Stomach (tissue), 7 donors: ENCODE measurements around a stretch of chr5.

DNA sequence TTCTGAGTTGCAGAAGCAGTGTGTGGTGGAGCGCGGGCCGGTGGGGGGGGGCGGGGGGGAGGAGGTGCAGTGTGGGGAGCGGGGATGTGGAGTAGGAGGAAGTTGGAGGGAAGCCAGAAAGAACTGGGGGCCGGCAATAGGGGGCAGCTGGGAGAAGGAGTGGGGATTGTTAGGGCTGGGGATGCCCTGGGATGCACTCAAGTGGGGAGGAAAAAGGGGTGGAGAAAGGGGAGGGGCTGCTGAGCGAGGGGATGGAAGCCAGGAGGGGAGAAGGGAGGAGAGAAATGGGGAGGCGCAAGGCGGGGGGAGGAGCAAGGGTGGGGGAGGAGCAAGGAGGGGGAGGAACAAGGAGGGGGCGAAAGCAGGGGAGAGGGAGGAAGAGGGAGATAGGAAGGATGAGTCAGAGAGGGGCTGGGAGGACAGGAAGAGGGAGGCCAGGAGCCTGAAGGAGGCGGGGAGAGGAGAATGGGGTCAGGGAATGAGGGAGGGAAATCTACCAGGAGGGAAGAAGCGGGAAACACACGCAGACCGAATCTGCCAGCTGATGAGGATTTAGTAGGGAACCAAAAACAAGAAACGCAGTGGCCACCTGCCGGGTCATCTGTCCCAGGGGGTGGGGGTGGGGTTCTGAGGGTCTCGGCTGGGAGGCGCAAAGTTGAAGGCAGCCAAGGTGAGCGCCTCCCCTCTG, 1.6 kb downstream of the IRX4 start:
- PRO-cap: no peak
- RAMPAGE, long total RNA, 5 experiments: no peak in any of the 5 experiments
- RRBS: 10% methylated on average over 6 of the region's 19 CpGs

DNA sequence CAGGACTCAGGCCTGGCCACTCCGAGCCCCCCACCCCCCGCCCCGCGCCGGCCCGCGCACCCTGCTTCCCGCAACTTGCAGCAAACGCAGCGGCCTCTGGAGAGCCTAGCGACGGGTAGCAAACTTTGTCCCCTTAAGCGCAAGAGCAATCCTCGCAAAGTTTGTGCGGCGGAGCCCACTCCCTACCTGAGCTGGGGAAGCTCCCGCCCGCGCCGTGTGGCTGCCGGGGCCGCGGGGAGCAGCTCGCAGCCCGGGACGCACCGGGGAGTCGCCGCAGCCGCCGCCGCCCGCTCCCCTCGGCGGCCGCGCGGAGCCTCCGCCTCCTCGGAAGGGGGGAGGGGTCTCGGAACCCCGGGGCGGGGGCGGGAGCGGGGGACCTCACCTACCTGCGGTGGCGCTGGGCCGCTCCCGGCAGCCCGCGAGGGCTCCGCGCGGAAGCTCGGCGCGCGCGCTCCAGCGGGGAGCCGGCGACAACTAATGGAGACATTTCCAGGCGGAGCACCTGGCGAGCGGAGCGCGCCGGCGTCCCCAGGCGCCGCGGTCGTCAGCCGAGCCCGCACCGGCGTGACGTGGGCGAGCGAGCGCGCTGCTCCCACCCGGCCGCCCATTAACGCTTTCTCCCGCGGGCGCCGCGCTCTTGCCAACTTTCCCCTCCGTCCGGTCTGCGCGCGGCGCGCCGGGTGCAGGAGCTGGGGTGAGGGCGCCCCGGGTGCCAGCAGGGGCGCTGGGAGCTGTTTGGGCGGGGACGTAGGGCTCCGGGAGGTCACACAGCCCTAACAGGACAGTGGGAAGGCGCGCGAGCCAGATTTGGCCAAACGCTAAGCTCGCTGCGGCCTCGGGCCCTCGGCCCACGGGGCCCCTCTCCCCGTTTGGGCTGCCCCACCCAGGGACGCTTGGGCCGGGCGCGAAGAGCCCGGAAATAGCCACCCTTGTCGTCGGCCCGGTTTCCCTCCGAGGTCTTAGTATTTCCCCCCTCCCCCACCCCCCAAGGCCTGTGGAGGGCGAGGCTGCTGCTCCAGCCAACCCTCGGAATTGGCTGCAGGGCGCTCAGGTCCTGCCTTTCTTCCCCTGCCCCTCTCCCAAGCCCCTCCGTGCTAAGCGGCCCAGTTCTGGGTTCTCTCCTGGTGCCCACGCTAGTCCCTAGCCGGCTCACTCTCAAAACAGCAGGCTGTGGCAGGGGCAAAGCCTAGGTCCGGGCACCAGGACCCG, 4.4 kb upstream of the IRX4 start:
- PRO-cap: no peak
- RAMPAGE, long total RNA, 5 experiments: no peak in any of the 5 experiments
- RRBS: 13% methylated on average over 72 of the region's 132 CpGs

GRCh38 chr5:1952181-1953061, 69.7 kb upstream of the IRX4 start:
- PRO-cap: no peak
- RAMPAGE, long total RNA, 5 experiments: no peak in any of the 5 experiments
- RRBS: no CpG with 5 or more reads among the region's 27 CpGs

DNA sequence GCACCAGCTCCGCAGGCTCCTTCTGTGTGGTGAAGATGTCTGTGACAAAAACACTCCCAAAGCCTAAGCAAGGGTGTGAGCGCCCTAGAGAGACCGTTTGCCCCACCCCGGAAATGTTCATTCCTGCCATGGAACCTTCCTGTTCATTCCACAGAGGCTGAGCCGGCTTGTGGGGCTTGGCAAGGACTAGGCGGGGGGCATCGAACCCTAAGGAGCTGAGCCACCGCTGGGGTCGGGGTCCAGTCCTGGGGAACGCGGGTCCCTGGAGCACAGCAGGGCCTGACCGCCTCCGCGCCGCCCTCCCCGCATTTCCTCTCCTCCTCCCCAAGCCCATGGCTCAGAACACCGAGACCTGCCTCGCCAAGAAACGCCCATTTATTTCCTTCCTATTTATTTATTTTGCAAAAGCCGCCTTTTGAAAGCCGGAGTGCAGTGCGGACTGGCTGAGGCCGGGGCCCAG, 228.8 kb upstream of the IRX4 start:
- PRO-cap: no peak
- RAMPAGE, long total RNA, 5 experiments: no peak in any of the 5 experiments
- RRBS: 40% methylated on average over 3 of the region's 23 CpGs

DNA sequence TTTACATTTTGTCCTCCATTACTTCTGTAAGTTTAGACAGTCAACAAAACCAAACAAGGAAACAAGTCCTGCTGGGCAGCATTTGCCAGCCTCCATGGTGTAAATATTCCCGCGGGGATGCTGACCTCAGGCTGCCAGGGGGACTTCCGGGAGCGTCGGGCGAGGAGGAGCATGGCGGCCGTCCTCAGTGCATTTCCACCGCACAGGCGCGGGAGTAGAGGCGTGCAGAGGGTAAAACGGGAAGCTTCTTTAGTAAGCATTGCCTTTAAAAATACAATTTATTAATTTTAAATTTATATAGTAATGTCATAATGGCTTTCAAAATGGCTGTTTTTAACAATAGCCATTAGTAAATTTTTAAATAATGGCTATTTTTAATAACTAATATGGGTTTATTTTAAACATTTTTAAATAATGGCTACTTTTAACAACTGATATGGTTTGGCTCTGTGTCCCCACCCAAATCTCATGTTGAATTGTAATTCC, 385.3 kb upstream of the IRX4 start:
- PRO-cap: no peak
- RAMPAGE, long total RNA, 5 experiments: no peak in any of the 5 experiments
- RRBS: no CpG with 5 or more reads among the region's 13 CpGs

DNA sequence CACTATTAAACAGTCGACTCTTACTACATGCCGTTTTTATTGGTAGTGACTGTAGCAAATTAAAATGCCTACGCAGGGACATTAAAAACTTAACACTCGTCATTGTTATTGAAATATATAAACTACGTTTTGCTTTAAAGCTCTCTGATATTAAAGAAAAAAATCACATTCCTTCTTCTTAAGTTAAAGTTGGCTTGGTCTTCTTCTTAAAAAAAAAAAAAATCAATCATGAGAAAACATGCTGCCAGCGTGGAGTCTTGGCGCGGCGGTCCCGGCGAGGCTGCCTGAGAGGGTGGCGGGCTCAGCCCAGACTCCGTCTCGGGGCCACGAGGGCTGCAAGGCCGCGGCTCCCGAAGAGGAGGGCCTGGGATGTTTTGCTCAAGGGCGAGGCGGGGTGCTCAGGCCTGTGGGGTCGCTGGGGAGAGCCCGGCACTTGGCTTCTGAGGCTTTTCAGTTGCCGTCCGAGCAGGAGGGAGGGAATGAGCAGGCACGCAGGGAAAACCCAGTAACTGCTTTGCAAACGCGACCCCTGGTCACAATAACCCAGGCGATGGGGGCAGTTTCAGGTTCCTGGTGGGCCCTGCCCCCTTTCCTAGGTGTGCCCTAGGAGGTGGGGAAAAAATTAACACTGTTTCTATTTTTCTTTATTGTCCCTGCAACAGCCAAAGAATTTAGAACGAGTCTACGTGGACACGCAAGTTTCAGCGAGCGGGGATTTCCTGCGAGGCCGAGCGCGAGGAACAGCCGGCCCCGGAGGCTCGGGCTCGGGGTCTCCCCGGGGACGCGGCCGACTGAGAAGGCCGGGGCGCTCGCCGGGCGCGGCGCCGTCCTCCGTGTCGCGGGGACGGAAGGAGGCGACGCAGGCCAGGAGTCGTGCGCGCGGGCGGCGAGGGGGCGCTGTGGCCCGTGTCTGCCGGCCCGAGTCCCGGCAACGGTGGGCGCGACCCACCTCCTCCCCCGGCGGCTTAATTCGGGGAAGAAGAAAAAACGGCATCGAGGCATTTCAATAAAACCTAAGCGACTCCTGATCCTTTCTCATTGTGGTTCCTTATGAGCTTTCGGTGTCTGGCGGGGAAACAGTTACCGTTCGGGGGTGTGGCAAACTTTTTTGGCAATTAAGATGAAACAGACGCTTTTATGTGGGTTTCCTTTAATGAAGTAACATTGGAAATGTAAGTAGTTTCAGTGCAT, 3.3 kb upstream of the IRX2 start:
- PRO-cap: unidirectional peak, minus-strand start at position 838 of the sequence
- RAMPAGE, long total RNA, 5 experiments: no peak in any of the 5 experiments
- RRBS: 11% methylated on average over 17 of the region's 84 CpGs

DNA sequence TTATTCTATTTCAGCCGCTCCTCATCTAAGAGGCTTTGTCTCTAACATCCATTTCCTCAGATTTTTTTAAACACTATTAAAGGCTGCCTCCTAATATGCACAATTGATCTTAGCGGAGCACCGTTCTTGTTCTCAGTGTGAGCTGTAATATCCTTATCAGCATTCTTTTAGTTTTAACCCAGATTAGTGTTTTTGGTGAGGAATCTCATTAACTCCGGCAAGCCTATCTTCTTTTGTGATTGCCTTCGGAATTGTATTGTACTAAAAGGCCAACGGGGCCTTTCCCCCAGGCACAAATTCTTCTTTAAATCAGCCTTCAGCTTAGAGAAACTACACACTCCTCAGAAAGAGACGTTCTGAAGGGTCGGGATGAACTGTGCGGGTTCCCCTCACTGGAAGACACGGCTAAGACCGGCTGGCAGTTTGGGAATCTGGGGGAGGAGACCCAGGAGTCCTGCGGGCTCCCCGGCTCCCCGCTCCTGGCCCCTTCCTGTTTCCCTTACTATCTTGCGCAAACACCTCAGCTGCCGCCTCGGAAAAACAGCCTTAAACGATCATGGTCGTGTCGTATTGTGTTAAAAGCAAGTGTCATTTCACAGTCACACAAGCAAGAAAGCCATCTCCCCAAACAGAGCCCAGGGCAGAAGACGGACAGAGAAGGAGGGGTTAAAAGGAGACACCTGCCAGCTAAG, 353.0 kb upstream of the IRX2 start:
- PRO-cap: no peak
- RAMPAGE, long total RNA, 5 experiments: no peak in any of the 5 experiments
- RRBS: 19% methylated on average over 3 of the region's 21 CpGs

GRCh38 chr5:3303614-3304056, 292.0 kb upstream of the IRX1 start:
- PRO-cap: no peak
- RAMPAGE, long total RNA, 5 experiments: no peak in any of the 5 experiments
- RRBS: no CpG with 5 or more reads among the region's 10 CpGs

DNA sequence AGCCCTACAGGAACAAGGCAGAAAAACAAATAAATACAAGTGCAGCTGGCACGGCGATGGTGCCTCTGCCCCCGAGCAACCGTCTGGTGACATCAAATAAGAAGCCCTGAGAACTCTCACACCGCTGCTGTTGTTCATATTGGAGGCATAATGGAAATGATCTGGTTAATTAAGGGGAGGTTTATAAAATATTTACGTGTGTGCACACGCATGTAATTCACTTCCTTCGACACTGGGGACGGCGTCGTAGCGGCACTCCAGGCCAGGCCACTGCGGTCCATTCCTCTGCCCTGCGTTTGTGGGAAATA, 4.9 kb upstream of the IRX1 start:
- PRO-cap: no peak
- RAMPAGE, long total RNA, 5 experiments: no peak in any of the 5 experiments
- RRBS: no CpG with 5 or more reads among the region's 14 CpGs

DNA sequence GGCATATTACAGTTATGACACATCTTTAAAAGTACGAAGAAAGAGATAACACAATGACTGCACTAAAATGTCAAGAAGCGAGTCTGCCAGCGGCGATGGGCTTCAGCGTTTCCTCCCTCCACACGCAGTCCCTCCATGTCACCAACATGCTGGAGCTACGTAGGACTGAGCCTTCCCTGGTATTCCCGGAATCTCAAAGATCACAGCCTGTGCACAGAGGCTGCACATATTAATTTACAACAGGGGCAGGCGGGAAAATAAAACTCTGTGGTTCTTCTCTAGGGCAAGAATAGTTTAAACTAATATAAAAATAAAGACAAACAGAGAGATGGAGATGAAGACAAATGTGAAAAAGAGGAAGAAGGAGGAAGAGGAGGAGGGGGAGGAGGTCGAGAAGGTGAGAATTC, 257.8 kb downstream of the IRX1 start:
- PRO-cap: no peak
- RAMPAGE, long total RNA, 5 experiments: no peak in any of the 5 experiments
- RRBS: no CpG with 5 or more reads among the region's 10 CpGs

DNA sequence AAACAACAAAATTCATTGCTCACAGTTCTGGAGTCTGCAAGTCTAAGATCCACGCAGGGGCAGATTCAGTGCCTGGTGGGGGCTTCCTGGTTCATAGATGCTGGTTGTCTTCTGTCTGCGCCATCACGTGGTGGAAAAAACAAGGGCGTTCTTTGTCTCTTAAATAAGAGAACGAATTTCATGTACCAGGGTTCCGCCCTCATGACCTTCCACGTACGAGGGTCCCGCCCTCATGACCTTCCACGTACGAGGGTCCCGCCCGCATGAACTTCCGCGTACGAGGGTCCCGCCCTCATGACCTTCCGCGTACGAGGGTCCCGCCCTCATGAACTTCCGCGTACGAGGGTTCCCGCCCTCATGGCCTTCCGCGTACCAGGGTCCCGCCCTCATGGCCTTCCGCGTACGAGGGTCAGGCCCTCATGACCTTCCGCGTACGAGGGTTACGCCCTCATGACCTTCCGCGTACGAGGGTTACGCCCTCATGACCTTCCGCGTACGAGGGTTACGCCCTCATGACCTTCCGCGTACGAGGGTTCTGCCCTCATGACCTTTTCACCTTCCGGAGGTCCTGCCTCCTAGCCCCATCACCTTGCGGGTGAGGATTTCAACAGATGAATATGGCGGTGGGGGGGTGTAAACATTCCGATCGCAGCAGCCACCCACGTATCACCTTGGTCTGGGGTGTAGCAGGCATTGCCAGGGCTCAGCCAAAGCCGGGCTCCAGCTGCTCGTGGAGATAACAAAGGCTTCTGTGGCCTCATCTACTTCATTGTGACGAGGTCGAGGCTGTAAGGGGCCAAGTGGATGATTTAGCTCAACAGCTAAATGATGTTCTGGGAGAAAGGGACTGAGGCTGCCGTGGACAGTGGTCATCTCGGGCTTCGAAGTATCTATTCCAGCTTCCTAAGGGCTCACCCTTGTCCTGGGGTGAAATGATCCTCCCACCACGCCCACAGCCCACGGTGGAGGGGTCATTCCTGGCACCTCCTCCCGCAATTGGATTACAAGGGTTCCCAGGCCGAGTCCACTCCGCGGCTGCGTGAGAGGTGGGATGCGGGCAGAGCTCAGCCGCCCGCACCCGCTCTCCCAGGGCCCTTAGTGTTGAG, 273.8 kb upstream of the ADAMTS16 start:
- PRO-cap: no peak
- RAMPAGE, long total RNA, 5 experiments: no peak in any of the 5 experiments
- RRBS: no CpG with 5 or more reads among the region's 70 CpGs

DNA sequence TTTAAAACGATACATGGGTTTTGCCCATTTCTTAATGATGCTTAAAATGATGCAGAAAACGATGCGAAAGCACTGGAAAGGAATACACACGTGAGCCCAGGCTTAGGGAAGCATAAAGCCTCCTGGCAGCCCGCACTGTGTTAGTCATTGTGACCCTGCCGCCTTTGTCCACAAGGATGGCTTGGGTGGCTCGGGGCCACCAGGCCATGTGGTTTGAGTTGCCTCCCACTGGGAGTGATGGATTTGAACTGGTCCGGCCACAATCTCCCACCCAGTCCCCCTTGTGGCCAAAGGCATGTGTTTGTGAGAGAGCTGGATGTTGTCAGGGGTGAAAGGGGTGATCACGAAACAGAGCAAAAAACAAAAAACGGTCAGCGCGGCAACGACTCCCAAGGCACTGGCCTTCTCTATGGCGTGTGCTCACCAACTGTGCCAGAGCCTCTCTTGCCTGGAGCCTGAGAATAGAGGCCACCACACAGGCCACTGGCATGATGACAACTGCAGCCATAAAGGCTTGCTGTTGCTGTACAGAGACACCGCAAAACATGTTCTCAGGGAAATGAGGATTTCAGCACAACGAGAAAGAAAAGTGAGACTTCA, 234.1 kb upstream of the ADAMTS16 start:
- PRO-cap: no peak
- RAMPAGE, long total RNA, 5 experiments: no peak in any of the 5 experiments
- RRBS: no CpG with 5 or more reads among the region's 16 CpGs

DNA sequence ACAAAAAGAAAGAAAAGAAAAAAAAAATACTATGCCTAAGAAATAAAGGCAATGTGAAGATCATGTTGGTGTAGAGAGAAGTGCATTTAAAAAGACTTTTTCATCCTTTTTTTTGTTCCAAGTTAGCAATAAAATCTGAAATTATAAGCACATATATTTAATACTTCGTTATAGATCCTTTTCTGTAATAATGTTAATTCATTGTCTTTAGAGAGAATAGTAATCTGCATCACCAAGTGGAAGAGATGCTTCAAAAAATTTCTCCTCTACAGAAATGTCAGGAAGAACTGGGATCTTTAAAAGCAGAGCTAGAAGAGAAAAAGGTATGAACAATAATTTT, 18.4 kb downstream of the ICE1 start:
- PRO-cap: no peak
- RAMPAGE, long total RNA, 5 experiments: start-site peak on the plus strand in 1 of 5 experiments, centred at position 247 of the sequence, 14 reads per replicate
- RRBS: no CpG with 5 or more reads among the region's 1 CpG

DNA sequence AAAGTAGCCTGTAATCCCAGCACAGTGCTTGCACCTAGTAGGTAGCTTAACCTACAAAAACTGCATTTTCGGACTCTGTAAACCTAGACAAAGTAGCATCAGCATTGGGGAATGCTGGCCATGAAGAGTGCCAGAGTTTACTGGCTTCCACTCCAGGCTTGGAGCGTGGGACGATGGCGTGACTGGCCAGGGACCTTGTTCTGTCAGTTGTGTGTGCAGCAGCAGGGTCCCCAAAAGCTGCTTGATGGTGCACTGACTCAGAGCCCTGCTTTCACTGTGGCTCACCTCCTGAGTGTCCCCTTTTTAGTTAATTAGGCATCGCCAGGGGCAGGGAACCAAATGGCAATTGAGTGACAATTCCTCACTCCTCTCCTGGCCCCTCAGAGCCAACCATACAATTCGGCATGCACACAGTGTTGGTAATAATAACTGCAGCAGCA, 4.0 kb downstream of the UBE2QL1 start:
- PRO-cap: no peak
- RAMPAGE, long total RNA, 5 experiments: no peak in any of the 5 experiments
- RRBS: no CpG with 5 or more reads among the region's 6 CpGs

DNA sequence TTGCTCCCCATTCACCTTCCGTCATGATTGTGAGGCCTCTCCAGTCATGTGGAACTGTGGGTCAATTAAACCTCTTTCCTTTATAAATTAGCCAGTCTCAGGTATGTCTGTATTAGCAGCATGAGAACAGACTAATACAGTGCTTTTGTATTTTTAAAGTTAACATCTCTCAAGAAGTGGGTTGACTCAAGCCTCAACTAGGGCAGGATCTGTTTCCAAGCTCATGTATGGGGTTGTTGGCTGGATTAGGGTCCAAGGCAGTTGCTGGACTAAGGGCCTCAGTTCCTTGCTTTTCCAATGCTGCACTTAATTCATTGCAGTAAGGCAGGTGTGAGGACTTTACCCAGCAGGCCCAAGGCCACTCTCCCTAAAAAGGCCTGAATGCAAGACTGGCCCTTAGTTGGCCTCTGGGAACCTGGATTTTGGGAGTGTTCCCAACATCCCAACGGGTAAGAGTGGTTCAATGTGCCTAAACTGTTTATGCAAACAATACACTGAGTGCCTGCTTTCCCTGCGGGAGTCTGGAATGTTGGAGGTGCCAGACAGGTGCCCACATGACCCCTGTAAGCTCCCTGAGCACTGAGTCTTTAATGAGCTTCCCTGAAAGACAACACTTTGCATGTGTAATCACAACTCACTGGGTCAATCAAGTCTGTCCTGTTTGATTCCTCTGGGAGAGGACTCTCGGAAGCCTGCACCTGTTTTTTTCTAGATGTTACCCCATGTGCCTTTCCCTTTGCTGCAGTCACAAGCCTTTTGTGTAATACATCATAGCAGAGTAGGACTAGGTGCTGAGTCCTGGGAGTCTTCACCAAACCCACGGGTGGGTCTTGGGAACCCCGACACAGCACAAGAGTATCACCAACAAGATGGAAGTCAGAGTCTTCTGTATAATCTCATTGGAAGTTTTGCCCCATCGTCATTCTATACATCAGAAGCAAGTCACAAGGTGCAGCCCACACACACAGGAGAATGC, 37.4 kb downstream of the NSUN2 start:
- PRO-cap: no peak
- RAMPAGE, long total RNA, 5 experiments: no peak in any of the 5 experiments
- RRBS: no CpG with 5 or more reads among the region's 7 CpGs

GRCh38 chr5:6596241-6596961, 36.4 kb downstream of the NSUN2 start:
- PRO-cap: no peak
- RAMPAGE, long total RNA, 5 experiments: no peak in any of the 5 experiments
- RRBS: no CpG with 5 or more reads among the region's 9 CpGs

- PRO-cap: no peak
- RAMPAGE, long total RNA, 5 experiments: no peak in any of the 5 experiments
- RRBS: no CpG with 5 or more reads among the region's 1 CpG
These were observed 1.7 kb downstream of the SRD5A1 start for GRCh38 chr5:6634932-6635407.

DNA sequence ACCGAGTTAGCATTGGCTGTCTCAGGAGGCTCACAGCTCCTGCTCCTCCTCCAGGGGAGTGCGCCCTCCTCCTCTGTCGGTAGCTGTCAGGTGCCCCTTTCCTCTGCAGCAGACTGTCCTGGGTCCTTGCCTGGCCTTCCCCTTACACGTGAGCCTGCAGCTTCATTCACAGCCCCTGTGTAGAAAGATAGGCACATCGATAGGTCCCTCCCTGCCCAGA, 17.1 kb downstream of the TENT4A start:
- PRO-cap: no peak
- RAMPAGE, long total RNA, 5 experiments: no peak in any of the 5 experiments
- RRBS: no CpG with 5 or more reads among the region's 5 CpGs

GRCh38 chr5:6753725-6754250, 40.6 kb downstream of the TENT4A start:
- PRO-cap: no peak
- RAMPAGE, long total RNA, 5 experiments: no peak in any of the 5 experiments
- RRBS: 98% methylated on average over 2 of the region's 11 CpGs

DNA sequence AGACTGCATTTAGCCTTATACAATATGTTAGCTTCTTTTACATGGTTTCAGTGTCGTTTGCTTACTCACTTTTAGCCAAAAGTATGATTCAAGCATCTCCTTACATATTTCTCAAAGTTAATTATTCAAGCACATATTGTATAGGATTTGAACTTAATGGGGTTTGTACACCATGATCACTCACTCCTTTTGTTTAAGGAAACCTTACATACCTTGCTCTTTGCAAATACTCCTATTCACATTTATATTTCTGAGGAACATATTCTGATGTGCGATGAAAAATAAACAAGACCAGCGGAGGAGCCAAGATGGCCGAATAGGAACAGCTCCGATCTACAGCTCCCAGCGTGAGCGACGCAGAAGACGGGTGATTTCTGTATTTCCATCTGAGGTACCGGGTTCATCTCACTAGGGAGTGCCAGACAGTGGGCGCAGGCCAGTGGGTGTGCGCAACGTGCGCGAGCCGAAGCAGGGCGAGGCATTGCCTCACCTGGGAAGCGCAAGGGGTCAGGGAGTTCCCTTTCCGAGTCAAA, 252.8 kb downstream of the TENT4A start:
- PRO-cap: no peak
- RAMPAGE, long total RNA, 5 experiments: no peak in any of the 5 experiments
- RRBS: no CpG with 5 or more reads among the region's 19 CpGs